AG04450 (cell line): ENCODE measurements around a stretch of chr6.

GRCh38 chr6:7574487-7575089 is 15.4 kb upstream of the SNRNP48 start:
- CAGE, long polyA plus RNA: no peak
- RRBS: no CpG with 5 or more reads among the region's 4 CpGs

- CAGE, long polyA plus RNA: no peak
- RRBS: no CpG with 5 or more reads among the region's 15 CpGs
These were observed 7.2 kb upstream of the SNRNP48 start for GRCh38 chr6:7582532-7583383.

DNA sequence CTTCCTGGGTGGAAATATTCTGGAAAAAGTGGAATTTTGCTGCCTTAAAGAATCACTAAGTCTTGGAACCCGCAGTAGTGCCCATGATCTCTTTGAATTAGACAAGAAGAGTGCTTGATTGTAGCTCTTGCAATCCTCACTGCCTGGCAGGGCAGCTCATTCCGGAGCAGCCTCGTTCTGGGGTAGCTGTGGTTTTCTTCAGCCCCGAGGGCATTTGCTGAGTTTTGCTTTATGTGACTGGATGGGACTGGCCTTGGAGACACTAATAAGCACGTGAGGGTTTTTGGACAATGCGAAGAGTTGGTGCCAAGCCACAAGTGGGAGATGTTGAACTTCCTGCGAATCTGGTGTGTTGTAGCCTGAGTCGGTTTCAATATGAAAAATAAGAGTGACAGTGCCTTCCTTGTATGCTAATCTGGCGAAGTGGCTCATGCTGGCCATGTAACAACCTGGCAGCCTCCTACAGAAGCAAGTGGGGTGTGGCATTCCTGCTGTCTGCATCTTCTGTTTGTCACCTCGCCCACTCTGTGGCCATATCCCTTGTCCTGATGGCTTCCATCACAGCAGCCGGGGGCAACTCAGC is 28.3 kb downstream of the SNRNP48 start:
- CAGE, long polyA plus RNA: no peak
- RRBS: no CpG with 5 or more reads among the region's 11 CpGs

- CAGE, long polyA plus RNA: no peak
- RRBS: no CpG with 5 or more reads among the region's 1 CpG
These were observed 38.5 kb downstream of the SNRNP48 start for GRCh38 chr6:7628628-7628849.

- CAGE, long polyA plus RNA: no peak
- RRBS: 1% methylated on average over 34 of the region's 83 CpGs
These were observed 627 bp downstream of the BMP6 start for GRCh38 chr6:7726352-7727100.

- CAGE, long polyA plus RNA: no peak
- RRBS: 2% methylated on average over 26 of the region's 60 CpGs
These were observed 1.3 kb downstream of the BMP6 start for GRCh38 chr6:7727101-7727661.

DNA sequence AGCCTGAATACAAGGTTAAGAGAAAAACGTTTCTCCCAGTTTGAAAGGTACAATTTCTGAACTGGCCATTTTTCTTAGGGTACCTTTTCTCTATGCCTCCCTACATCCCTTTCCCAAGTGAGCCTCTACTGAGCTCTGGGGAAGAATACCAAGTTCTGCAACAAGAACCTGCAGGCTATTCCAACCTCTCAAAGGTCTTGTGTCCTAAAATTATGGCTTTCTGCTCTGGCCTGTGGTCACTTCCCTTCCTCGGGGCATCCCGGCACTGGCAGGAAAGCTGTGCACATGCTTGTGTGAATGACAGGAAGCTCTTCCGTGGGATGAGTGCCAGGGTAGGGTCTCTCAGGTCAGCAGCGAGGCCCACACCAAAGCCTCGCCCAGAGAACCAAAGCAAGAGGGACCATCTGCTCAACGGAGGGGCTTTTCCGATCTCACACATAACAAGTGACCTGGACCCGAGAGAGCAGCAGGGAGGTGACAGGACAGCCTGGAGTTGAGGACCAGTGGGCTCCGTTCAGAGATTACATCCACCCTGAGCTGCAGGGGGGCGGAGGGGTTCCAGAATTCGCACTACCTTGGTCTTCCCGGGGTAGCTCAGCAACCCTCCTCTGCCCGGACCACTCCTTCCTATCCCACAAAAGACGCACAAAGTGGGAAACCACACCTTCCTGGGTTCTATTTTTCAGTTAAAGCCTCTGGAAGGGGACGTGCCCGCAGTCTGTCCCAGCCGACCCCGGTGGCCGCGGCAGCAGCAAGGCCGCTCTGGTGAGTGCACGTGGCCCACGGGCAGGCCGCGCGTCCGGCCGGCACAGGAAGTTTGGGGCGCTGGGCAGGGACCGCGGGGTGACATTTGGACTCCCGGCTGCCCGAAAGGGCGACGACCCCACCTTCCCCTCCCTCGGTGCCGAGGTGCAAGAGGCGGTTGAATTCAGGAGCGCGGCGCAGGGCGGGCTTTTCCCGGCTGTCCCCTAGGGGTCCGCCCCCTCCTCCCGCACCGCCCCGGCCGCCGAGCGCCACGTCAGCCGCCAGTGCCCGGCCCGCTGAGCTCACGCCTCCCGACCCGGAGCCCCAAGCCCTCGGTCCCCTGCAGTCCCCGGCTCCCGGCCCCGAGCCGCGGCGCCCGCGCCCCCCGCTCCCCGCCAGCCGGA is 1.1 kb downstream of the TXNDC5 start:
- CAGE, long polyA plus RNA: no peak
- RRBS: 3% methylated on average over 42 of the region's 70 CpGs

DNA sequence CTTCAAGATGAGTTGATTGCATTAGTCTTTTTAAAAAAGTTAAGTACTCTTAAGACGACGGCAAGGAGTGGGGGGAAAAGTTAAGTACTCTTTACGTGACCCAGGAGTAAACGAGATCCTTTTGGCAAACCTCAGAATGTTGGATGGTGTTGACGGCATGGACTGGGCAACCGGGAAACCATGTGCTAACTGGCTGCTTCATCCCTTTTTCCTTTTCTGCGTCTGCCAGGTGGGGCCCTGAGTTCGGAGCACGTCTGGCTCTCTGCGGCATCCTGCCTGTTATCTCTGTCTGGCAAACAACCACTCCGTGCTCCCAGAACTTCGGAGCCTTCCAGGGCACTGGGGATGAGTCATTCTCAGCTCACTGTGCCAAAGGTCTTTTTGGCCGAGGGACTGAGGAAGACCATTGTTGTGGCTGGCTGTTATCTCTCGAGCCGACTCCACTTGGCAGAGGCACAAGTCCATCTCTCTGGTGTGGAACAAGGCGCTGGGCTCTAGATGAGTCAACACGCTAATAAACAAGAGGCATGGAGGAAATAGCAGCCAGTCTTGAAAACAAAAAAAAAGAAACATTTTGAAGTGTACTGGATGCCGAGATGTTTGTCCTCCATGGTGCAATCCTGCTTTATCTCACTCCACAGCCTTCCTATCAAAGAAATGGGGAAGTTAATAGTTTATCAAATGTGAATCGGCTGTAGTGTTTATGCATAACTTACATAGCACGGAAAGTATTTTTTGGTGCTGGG is 64.5 kb upstream of the TXNDC5 start:
- CAGE, long polyA plus RNA: no peak
- RRBS: no CpG with 5 or more reads among the region's 20 CpGs

DNA sequence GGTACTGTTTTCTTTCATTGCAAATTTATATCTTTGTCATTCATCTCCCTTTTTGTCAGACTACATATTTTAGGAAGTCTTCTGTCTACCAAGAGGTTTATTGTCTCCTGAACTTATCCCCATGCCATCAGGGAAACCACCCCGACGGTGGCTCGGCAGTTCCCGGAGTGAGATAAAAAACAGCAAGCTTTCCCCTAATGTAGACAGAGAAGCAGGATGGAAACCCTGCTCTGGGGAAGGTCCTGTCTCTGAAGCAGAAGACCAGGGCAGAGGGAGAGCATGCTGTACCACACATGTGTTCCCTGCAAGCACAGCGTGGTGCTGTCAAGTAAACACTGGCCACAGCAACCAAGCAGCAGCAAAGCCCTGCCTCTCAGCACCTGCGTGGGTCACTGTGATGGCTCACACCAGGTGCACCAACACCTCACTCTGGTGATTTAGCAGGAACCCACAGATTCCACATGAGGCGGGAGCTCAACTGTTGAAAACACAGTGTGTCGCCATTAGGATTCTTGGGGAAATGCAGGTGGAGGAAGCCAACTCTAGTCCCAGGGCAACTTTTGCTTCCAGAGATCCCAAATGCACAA is 65.1 kb upstream of the TXNDC5 start:
- CAGE, long polyA plus RNA: no peak
- RRBS: no CpG with 5 or more reads among the region's 8 CpGs

- CAGE, long polyA plus RNA: no peak
- RRBS: no CpG with 5 or more reads among the region's 13 CpGs
These were observed 46.8 kb downstream of the BLOC1S5 start for GRCh38 chr6:8017242-8017967.

DNA sequence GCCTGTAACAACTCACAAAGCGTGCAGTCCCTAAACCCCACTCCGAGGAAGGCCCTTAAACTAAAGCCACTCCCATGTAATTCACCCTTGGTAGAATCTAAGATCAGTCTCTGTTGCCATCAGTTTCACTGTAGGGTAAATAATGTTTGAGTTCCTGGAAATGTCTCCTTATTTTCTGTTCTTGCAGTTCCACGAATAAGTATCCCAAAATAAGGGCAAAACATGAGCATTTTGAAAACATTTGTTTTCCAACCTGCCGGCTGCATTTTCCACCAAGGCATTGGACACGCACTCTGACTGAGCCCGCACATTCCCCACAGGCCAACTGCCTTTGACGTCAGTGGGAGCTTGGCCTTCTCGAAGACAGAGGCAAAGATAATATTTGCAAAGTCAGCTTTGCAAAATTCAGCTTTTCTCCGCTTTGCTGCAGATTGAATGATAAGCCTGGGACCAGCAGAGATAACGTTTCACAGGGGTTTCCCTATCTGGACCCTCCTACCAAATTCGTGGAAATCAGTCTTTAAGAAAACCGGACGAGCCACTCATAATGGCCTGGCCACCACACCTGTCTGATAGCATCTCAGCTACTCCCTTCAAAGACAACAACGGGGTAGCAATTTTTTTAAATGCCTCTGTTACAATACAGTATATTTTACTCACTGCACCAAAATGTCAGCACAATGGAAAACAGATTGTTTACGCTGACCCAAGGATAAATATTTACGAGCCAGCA is 100.7 kb downstream of the TFAP2A start:
- CAGE, long polyA plus RNA: no peak
- RRBS: no CpG with 5 or more reads among the region's 16 CpGs

DNA sequence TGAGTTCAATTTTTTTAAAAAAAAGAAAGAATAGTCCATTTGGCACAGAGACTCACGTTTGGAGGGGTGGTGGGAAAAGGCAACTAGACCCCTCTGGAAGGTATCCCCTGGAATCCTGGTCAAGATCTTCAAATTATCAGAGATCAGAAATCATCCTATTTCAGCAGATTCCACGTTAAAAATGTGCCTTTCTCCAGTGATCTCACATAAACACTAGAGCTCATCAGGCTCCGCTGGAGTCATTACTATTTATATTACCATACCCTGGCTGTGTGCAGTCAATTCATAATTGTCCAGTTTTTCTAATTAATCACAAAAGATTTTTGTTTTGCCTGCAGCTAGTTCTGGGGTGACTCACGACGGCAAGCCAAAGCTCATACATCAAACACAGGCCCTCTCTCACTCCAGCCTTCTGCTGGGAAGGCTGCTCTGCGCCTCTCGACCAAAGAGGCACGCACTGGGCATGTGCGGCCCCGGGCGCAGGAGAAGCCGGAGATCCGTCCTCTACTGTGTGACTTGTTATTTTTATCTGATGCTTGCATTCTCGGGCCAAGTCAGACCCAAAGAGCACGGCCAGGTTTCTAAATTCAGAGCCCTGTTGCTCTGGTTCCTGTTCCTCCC is 98.7 kb downstream of the TFAP2A start:
- CAGE, long polyA plus RNA: no peak
- RRBS: no CpG with 5 or more reads among the region's 15 CpGs

- CAGE, long polyA plus RNA: no peak
- RRBS: no CpG with 5 or more reads among the region's 2 CpGs
These were observed 39.4 kb upstream of the GCNT2 start for GRCh38 chr6:10481827-10482079.

GRCh38 chr6:10522734-10523588 is 1.8 kb downstream of the GCNT2 start:
- CAGE, long polyA plus RNA: no peak
- RRBS: no CpG with 5 or more reads among the region's 25 CpGs

GRCh38 chr6:10539467-10540182 is 18.5 kb downstream of the GCNT2 start:
- CAGE, long polyA plus RNA: no peak
- RRBS: no CpG with 5 or more reads among the region's 14 CpGs

- CAGE, long polyA plus RNA: no peak
- RRBS: no CpG with 5 or more reads among the region's 6 CpGs
These were observed 55.2 kb downstream of the GCNT2 start for GRCh38 chr6:10576178-10576826.

GRCh38 chr6:10901735-10902317 is 15.0 kb downstream of the SYCP2L start:
- CAGE, long polyA plus RNA: no peak
- RRBS: no CpG with 5 or more reads among the region's 5 CpGs

- CAGE, long polyA plus RNA: no peak
- RRBS: no CpG with 5 or more reads among the region's 2 CpGs
These were observed 23.1 kb upstream of the ELOVL2 start for GRCh38 chr6:11067290-11067485.

DNA sequence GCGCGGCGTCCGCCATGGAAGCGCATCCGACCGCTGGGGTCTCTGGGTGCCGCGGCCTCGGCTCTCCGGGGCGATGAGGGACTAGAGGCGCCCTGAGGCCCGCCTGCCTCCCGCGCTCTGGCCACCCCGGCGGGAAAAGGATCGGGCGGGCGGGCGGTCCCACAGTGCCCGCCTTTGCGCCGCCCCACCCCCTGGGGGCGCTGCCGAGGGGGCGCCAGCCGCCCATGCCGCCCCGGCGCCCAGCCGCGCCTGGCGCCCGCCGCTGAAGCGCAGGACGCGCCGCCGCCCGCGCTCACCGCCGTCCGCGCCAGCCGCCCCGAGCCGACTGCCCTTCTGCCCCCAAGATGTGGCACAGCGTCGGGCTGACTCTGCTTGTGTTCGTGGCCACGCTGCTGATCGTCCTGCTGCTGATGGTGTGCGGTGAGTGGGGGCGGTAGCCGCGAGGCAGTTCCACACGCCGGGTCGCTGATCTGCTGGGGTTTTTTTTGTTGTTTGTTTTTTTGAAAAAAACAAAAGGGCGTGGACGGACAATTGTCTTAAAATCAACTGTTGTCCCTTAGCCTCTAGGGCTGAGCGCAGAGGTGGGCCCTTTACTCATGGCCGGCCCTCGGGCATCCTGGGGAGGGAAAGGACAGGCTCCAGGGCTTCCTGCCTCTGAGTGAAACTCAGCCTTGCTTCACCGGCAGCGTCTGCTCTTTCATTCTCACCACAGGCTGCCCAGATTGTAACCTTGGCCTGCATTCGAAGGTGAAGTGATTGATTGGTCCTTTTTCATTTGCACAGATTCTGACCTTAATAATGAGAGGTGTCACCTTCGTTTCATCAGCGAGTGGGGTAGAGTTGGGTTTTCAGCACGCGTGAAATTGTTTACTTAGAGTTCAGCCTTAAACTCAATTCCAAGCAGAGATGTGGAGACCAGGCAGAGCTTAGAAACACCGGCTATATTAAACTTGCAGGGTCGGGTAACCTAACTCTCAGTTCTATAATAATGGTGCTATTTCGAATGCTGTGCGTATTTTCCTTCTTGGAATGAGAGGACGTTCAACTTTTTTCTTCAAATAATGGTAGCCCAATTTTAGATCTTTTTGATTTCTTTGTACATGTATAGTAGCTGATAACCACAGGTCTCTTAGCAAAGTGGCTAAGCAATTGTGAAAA is 715 bp downstream of the SMIM13 start:
- CAGE, long polyA plus RNA: no peak
- RRBS: 2% methylated on average over 20 of the region's 80 CpGs

- CAGE, long polyA plus RNA: no peak
- RRBS: no CpG with 5 or more reads among the region's 4 CpGs
These were observed 19.8 kb downstream of the NEDD9 start for GRCh38 chr6:11212557-11213101.